Hematopoietic multipotent progenitor cell (in vitro differentiated cells): ENCODE results near the gene LYVE1.

DNA sequence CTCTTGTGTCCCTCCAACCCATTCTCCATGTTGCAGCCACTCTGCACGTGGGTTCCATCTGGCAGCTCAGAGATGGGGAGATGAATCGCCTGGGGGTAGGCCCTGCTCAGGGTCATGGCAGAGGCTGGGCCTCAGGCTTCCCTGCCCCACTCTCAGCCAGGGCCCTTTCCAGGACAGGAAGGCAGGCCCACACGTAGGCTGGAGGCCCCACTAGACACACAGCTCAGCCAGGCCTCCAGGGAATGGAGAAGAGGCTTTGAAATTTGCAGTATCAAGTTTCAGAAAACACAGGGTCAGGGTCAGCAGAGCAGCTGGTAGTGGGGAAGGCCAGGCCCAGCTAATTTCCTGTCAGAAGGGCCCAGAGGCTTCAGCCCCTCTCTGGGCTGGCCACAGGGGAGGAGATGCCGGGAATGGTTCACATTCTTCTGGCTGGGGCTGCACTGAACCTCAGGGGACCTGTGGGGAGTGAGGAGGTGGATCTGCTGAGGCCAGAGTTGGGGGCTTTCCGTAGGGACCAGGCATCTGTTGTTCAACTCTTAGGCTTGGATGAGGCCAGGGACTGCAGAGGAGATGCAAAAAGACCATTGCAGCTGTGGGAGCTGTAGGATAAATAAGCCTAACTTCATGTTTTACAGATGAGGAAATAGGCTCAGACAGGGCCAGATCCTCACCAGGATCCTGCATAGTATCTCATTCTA is 101.7 kb downstream of the SWAP70 start:
- CAGE, long polyA plus RNA, result no peak

DNA sequence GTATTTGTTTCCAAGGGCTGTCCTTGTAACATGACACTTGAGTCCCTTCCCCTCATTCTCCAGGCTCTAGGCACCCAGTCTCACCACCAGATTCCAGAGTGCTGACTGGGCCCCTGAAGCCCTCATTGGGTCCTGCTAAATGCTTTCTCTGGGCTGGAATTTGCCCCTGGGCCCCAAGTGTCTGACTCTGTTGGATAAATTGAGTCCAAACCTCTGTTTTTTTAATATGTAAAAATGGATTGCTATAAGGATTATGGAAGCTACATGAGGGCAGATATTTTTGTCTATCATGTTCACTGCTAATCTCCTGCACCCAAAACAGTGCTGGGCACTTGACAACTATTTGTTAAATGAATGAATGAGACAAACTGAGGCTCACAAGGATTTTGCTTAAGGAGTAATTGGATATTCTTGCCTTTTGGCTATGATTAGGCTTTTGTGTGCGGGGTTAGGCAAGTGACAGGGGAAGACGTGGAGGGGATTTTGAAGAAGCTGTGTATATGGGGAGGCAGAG is 45.7 kb downstream of the ADM start:
- CAGE, long polyA plus RNA, result no peak

DNA sequence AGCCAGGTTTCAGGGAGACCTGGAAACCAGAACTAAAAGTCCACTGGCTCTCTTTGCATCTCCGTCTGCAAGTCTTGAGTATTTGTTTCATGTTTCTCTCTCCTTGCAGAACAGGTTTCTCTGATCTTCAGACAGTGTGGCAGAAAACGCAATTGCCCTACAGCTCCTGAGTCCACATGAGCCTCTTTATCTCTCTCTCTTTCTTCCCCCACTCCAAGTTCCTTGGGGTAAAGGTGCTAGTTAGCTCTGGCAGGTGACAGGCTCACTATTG is 66.9 kb upstream of the AMPD3 start:
- CAGE, long polyA plus RNA, result no peak

GRCh38 chr11:10488895-10489715 is 34.0 kb downstream of the AMPD3 start:
- CAGE, long polyA plus RNA, result no peak

DNA sequence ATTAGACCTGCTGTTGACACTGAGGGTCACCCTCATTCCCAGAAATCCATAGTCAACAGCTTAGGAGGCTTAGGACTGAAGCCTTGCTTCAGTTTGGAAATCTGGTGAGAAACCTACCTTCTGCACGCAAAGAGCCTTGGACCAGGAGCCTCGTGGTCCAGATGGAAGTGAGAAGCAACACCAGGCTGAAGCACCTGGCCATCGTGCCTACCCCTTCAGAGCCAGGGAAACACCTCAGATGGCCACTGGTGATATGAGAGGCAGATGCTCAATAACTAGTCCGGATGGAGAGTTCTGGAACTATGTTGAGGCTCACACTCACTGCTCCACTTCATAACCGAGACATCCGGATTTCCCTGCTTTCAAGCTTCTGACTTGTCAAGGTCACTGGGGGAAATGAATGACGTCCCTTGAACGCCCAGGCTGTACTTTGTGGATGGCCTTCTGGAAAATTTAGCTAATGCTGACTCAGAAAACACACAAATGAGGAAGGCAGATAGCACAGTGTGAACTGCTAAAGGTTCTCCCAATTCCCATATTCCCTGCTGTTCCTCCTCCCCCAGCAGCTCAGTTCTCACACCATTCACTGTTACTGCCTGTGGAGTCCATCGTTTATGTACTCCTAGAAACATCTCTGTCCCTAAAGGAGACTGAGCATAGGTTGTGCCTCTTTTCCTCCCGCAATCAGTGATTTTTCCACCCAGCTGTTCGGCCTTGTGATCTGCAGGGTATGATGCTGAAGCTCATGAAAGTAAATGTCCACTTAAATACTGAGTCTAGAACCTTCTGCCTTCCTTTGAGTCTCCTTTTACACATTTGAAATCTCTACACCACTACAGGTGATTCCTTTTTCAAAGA is at the start of gene LYVE1:
LYVE1 (minus strand) TSS at position 335 of the 858 bp plus-strand sequence.
- CAGE, long polyA plus RNA, result no peak

GRCh38 chr11:10667246-10667688 is 26.3 kb downstream of the IRAG1 start:
- CAGE, long polyA plus RNA, result no peak

GRCh38 chr11:10691061-10691725 is 2.4 kb downstream of the IRAG1 start:
- CAGE, long polyA plus RNA, result no peak

DNA sequence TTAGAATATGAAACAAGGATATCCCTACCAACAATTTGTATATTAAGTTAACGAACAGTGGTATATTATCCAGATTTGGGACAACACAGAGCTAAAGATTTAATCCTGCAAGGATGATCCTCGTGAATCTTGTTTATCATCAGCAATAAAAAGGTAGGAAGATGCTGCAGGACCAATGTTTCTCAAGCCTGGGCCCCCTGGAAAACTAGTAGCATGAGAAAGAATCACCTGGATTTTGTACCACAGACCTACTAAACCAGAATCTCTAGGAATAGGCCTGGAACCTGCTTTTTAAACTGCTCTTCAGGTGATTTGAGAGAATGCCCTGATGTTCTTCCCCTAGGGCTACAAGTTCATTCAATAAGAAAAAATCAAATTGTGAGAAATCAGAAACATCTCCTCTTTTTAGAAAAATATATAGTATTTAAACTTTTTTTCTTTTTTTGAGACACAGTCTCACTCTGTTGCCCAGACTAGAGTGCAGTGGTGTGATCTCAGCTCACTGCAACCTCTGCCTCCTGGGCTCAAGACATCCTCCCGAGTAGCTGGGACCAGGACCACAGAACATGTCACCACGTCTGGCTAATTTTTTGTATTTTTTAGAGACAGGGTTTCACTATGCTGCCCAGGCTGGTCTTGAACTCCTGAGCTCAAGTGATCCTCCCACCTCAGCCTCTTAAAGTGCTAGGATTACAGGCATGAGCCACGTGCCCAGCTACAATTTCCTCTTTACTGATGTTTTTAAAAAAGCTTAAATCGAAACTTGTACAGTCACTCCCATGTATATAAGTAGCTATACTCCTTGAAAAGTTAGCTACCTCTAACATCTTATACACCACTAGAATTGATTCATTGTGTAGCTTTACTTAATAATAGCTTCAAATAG is 10.5 kb downstream of the EIF4G2 start:
- CAGE, long polyA plus RNA, result no peak

GRCh38 chr11:10799874-10800390 is 8.8 kb downstream of the EIF4G2 start:
- CAGE, long polyA plus RNA, result no peak

- CAGE, long polyA plus RNA, result no peak
Observed at GRCh38 chr11:10842791-10843115, 15.1 kb downstream of the ZBED5 start.

DNA sequence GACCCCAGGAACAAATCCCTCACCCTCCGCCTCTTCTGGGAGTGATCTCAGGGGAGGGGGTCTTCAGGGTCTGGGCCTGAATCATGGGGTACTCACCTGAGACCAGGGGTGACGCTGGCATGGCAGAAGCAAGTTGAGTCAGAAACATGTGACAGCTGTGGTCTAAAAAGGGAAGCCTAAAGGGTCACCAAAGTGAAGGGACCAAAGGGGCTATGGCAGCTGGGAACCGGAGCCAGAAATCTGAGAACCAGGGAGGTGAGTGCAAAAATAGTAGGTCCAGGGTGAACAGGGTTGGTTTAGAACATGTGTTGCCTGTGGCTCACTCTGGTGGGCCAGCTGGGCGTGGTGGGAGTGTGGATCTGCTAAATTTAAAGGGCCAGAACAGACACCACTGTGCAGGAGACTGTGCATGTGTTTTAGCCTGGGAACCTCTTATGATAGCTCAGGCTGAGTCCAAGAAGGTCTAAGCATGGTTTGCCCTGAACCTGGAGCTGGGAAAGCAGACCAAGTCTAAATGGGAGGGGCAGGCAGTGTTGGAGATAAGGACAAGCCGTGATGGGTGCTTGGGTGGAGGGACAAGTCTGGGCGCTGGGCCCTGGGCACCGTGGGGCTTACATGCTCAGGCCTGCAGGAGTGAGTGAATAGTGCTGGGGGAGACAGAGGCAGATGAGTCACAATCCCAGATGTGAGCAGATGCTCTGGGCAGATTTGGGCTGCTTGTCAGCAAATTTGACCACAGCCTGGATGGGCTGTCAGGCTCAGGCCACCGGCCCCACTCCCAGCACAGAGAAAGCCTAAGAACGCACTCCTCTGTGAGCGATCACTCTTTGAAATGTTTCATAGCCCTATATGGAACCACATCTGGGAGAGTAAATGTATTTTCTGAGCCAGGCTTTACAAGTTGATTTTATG is 41.4 kb upstream of the ZBED5 start:
- CAGE, long polyA plus RNA, result no peak

DNA sequence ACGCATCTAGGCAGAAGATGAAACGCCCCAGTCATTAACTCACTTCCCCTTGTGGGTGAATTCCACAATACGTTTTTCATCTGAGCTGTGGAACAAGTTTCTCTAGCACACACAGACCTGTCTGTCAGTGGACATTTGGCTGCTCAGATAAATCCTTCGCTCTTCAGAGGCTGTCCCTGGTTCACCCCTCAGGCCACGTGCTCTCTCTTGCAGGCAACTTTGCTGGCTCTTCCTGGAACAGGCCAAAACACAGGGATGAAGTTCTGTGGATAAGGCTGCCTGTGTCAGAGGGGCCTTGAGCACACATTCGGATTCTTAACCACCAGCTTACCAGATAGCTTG is 42.1 kb upstream of the ZBED5 start:
- CAGE, long polyA plus RNA, result no peak

- CAGE, long polyA plus RNA, result no peak
Observed at GRCh38 chr11:11413872-11414885, 61.1 kb upstream of the CSNK2A3 start.

DNA sequence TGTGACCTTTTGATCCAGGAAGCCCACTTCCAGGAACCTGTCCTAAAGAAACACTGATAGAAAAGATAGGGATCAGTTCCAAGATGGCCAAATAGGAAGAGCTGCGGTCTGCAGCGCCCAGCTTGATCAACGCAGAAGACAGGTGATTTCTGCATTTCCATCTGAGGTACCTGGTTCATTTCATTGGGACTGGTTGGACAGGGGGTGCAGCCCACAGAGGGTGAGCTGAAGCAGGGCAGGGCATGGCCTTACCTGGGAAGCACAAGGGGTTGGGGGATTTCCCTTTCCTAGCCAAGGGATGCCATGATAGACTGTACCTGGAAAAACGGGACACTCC is 69.6 kb upstream of the GALNT18 start:
- CAGE, long polyA plus RNA, result no peak

GRCh38 chr11:11947693-11948210 is 60.7 kb downstream of the DKK3 start:
- CAGE, long polyA plus RNA, result no peak

- CAGE, long polyA plus RNA, result no peak
Observed at GRCh38 chr11:11968197-11968681, 40.2 kb downstream of the DKK3 start.

GRCh38 chr11:12008821-12009621 is 595 bp upstream of the DKK3 start:
- CAGE, long polyA plus RNA, result no peak

GRCh38 chr11:12043937-12044999 is 35.8 kb upstream of the DKK3 start:
- CAGE, long polyA plus RNA, result no peak

DNA sequence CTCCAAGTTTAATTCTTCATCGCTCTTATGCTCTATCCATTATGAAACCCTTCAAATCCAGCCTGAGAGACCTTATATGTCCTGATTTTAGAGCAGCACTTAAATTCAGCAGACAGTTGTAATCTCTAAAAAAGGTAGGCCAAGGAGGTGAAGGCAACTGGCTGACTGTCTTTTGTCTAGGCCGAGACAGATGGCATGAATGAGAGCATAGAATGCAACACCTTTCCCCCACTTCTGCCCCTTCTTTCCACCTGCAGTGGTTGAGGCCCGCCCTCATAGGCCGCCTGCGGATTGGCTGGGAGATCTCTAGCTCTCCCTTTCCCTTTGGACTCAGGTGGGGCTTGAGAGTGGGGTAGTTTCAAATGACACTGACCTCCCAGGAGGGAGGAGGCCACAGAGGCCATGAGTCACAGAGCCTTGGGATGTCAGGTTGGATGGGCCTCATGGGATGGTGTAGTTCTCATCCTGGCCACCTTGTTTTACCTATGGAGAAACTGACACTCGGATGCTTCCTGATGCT is 9.0 kb downstream of the MICAL2 start:
- CAGE, long polyA plus RNA, result no peak

DNA sequence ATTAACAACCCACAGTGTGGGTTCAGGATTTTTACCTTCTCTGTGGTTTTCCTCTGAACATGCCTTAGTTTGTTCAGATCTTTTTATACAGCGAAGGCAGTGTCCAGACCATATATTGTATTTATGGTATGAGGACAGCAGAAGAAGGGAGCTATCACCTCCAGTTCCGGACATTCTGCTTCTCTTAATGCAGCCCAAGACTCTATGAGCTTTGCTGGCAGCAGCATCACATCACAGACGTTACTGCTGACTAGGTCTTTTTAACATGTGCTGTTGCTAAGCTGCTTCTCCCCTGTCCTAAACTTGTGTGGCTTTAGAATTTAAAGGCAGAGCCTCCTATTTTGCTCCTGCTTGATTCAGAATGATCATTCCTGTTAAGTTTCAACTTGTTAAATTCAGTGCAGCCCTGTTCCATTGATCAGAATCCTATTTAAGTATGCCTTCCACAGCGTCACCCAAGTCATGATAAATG is 13.4 kb downstream of the MICAL2 start:
- CAGE, long polyA plus RNA, result no peak